Progenitor cell of endocrine pancreas (in vitro differentiated cells): ENCODE data around the gene DMAC1.

GRCh38 chr9:6646294-6646654 lies 745 bp upstream of the GLDC start:
- PRO-cap = no peak

- PRO-cap = no peak
Measured at GRCh38 chr9:6682288-6682729, 36.8 kb upstream of the GLDC start.

- PRO-cap = no peak
Measured at GRCh38 chr9:6787943-6788514, 30.3 kb downstream of the KDM4C start.

DNA sequence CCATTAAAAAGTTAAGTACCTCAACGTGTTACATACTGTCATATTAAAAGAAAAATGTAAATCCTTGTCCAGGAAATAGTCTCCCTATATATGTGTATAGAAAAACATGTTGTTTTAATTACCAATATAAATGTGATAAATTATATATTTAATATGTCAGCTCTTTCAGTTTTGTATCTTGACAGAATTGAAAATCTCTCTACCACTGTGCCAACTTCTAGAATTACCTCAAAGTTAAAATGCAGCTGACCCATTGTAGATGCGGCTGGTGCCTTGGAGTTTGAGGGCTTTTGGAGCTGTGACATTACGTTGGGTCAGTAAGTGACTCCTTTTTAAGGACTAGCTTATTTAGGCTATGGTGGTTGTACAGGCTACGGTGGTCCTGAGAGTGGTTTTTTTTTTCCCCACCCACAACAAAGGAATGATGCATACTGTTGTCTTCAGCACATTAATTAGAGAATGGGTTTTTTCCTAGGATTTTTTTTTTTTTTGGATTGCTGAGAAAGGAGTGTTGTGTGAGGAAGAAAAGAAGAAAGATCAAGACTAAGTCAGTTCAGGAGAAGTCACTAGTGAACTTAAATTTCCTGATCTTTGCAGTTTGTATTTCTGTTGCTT lies 237.0 kb downstream of the KDM4C start:
- PRO-cap = no peak

GRCh38 chr9:7799091-7800233 lies at the start of gene DMAC1:
TSS of gene DMAC1 (minus strand) at chr9:7799778.
- PRO-cap = bidirectional peak, plus-strand start at chr9:7799815, minus-strand start at chr9:7799778

DNA sequence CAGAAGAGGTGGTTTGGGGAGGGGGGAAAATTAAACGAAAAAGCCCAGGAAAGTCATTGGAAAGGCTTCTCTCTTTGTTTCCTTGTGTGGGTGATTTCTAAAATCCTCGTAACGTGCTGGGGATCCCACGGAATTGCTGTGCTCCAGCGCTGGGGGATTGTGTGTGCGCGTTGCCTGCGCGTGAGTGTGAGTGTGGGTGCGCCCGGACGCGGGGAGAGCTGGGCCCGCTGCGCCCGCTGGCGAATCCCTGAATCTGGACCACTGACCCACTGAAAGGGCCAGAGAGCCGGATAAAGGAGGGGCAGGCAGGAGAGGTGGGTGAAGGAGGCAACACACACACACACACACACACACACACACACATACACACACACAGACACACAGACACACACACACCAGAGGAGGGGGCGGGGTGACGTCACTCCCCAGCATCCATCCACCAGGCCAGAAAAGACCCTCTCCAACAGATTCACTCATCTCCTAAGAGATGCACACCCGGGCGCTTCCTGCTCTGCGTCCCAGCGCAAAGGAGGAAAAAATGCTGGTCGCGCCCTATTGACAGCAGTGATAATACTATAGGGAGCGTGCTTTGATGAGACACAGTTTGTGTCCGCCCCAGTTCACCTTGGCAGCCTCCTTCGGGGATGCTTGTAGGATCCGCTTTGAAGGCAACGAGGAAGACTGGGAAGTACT lies 1059.0 kb upstream of the DMAC1 start:
- PRO-cap = unidirectional peak, minus-strand start at position 285 of the sequence

DNA sequence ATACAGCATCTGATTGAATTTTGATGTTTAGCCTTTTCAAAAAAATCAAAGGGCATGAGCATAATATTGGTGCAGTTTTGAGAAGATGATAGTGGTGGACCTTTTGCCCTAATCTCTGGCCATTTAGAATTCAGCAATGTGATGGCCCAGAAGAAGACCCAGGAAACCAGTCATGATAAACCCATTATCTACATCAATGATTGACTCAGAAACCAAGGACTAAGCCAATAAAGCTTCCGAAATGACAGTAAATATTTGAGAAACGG lies 1158.7 kb upstream of the DMAC1 start:
- PRO-cap = no peak

GRCh38 chr9:11196585-11196890 lies 583.7 kb upstream of the PTPRD start:
- PRO-cap = no peak

- PRO-cap = no peak
Measured at GRCh38 chr9:12695358-12695991, 2.3 kb downstream of the TYRP1 start.

DNA sequence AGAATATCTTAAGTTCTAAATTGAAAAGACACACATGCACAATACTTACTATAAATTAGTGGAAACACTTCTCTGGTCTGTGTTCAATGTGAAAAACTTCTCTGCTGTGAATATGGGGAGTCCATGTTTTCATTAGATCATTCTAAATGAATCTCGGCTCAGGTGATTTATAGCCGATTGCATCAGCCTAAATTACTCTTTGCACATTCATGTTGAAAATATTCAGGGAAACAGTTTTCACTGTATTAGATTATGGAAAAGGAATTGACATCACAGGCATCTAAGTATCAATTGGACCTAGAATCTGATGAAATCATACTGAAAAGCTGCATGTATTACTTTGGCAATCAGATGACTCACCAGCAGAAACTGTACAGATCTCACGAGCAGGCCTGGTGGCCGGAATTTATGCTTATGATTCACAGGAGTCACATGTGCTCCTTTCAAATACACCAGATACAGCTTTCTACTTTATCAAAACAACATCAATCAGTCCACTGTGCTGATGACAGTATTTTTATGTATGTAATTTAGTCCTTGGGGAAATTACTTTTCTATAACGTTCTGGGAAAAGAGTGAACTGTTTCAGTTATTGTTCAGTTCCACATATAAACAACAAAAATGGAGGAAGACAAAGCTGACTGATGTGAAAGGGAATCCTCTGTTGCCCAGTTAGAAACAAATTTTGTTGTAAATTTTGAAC lies 39.6 kb downstream of the LURAP1L start:
- PRO-cap = no peak

DNA sequence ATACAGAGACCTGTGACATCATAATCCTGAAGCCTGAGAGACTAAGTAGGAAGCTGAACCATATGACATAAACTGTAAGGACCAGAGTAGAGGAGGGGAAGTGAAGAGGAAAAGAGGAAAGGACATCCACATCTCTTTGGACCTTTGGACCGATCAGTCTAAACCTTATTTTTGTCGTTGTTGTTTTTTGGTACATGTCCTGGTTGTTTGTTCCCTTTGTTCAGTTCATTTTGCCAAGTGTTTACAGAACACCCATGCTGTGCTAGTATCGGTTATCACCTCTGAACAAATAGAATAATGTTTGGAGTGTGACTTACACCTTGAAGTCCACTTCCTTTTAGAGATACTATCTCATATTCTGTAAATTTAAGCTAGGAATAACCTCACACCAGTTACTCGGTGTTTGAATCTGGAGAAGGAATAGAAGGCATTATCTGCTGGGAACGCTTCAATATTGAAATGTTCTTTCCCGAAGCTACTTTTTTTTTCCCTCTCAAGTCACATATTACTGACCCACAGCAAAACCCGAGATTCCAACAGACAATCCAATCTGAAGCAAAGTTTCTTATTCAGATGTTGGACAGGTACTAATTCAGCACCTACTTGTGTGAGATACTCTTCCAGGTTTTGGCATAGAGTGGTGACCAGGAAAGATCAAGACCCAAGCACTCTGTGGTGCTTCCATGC lies 42.1 kb downstream of the LURAP1L start:
- PRO-cap = no peak

DNA sequence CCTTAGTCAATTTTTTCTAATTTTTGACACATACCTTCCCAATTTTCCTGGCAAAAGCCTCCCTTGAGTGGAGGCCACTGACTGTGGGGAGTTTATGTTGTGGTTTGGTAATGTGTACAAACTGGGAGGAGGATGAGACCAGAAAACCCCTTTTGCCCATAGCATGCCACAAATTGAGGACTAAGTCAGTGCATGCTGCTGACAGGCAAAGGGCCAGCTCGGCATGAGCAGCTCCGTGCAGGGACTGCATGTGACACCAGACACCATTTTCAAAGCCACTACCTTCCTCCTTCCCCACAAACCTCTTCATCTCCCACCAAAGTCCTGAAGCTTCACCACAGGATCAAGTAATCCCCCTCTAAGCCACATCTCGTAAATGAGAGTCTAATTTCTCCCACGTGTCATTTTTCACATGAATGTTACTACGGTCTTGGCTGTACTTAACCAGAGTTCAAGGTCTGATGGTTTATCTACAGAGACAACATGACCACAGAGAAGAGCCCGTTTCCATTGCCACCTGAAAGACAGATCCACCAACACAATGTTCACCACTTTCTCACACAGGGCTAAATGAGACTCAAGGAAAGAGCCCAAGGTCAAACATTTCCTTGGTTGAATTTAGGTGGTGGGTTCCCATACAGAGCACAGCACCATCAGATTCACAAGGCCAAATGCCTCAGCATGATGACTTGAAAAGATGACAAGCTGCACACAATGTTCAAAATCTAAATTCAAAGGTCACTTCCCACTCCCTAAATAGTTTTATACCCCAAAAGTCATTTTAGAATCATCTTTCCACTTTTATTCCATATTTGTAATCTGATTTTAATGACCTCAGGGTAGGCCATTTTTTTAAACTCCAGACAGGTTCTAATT lies 106.4 kb downstream of the NFIB start:
- PRO-cap = no peak

DNA sequence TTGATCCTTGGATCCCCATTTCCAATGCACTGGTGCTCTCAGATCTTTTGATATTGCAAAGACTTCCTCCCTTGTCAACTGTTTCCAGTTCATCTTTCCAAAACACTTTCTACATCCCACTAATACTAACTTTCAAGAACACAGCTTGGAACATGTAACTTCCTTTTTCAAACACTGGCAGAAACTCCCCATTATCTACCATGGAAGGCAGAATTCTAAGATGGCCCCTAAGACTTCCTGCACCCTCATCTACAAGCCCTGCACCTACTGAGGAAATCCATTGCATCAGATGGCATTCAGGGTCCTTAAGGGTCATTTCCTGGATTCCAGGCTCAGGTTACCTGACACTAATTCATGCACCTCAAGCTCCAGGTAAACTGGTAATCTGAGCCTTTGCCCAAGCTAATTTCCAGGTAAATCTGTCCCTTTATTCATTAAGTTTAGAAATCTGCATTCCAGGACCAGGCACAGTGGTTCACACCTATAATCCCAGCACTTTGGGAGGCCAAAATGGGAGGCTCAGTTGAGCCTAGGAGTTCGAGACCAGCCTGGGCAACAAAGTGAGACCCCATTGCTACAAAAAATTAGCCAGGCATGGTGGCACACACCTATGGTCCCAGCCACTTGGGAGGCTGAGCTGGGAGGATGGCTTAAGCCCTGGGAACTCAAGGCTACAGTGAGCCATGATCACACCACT lies 91.7 kb downstream of the NFIB start:
- PRO-cap = no peak

GRCh38 chr9:14243179-14243837 lies 70.6 kb downstream of the NFIB start:
- PRO-cap = no peak

DNA sequence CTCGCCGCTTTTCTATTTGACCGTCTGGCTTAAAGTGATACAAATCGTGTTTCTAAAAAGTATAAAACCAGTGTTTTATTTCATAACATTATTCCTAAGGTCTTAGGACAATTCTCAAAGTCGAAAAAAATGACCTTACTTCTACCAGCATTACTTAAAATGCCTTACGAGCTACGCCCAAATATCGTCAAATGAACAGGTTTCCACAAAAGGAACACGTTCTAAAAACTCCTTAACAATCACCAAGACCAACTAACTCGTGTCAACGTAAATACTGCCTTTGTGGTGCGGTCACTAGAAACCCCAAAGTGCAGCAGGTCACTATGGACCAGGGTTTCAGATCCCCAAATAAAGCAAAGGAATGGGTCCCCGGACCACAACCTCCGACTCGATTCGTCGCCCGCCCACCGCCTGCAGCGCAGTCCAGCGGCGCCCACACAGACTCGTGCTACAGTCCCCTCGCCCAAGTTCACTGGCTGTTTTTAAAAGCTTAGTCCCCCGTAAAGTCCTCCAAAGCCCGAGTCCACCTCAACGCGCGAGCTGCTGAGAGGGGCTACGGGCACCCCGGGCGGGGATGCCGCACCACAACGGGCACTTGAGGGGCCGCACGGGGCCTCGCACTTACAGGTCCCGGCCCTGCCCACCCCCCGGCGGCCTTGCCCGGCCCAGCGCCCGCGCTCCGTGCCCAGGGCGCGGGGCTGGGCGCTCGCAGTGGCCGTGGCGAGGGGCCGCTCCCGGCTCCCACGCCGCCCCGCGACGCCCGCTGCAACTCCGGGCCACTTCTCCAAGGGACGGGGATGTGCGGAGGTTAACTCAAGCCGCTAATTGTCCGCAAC lies 1.1 kb downstream of the NFIB start:
- PRO-cap = bidirectional peak, plus-strand start at position 513 of the sequence, minus-strand start at position 415 of the sequence

DNA sequence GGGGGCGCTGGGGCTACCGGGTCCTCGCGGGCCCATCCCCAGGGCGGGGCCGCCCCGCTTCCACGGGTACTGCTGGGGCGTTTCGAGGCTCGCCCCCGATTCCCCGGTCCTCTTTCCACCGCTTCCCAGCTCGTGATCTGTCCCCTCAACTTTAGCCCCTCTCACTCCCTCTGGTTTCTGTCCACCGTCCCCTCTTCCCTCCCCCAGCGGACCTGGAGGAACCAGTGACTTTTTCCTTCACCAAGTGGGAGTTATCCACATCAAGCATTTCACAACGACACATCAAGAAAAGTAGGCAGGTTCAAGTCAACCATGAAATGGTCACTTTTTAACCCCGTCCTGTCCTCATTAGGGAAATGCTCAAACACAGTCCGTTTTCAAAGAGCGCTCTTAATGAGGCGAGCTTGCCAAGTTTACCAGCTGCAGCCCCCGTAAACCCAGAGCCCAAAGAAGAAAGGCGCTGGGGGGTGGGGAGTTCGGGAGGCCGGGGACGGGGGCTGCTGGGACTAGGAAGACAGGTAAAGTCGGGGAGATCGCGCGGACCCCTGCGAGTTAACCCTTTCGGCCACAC lies 2.0 kb upstream of the NFIB start:
- PRO-cap = bidirectional peak, plus-strand start at position 164 of the sequence, minus-strand start at position 134 of the sequence

- PRO-cap = no peak
Measured at GRCh38 chr9:14345881-14346805, 32.2 kb upstream of the NFIB start.

- PRO-cap = no peak
Measured at GRCh38 chr9:14350650-14351193, 36.8 kb upstream of the NFIB start.

- PRO-cap = no peak
Measured at GRCh38 chr9:14433756-14434177, 119.8 kb upstream of the NFIB start.

DNA sequence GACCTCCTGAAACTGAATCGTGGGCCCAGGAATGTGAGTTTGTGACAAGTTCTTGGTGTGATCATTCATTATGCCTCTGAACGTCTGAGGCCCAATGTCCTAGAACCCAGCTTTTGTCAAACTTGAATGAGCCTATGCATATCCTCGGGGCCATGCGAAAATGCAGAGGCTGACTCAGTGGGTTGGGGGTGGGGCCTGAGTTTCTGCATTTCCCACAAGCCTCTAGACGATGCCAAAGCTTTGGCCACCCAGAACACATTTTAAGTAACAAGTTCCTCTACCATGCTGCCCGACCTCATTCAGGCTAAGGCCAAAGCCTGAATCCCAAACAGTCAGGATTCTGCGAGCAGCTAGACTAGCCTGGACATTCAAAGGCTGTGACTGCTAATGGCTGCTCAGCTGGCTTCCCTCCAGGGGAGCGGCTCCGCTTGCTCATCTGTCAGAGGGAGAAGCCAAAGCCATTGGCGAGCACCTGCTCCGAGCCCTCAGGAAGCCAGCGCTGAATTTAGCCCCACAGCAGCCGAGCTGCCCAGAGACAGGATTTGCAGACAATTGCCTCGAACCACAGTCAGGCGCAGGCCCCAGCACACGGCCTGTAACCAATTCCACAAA lies 177.6 kb downstream of the ZDHHC21 start:
- PRO-cap = no peak